Right common carotid artery plus branches (tissue), 1 donor: ENCODE results near the genes GLTP and PPTC7.

GRCh38 chr12:109578356-109578925 lies 4.8 kb downstream of the MVK start:
- PRO-cap, result no peak

DNA sequence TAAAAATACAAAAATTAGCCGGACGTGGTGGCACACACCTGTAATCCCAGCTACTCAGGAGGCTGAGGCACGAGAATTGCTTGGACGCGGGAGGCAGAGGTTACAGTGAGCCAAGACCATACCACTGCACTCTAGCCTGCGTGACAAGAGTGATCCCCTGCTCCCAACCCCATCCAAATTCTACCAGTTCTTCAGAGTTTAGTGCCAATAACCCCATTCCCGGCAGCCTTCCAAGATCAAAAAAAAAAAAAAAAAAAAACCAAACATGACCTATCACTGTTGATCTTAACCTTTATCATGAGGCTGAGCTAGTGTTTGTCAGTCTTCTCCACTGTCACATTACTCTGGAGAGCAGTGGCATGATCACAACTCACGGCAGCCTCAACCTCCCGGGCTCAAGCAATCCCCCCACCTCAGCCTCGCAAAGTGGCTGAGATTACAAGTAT lies 31.7 kb upstream of the FAM222A start:
- PRO-cap, result no peak

DNA sequence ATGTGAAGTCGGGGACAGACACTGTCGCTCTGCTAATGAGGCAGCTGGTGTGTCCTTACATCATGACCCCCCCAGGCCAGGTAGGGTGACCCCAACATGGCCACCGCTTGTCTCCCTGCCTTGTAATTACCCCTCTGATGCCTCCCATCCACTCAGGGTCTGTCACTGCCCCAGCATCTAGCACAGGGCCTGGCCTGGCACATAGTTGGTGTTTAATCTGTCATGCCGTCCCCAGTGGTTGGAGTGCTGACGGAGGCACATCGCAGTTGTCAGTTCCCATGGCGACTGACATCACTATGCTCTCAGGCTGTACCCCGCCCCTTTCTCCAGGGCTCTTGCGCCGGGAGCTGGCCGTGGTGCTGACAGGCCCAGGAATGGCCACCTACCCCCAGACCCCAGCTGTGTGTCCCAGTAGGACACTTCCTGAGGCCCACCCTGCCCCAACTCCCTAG lies 22.9 kb downstream of the FAM222A start:
- PRO-cap, result no peak

DNA sequence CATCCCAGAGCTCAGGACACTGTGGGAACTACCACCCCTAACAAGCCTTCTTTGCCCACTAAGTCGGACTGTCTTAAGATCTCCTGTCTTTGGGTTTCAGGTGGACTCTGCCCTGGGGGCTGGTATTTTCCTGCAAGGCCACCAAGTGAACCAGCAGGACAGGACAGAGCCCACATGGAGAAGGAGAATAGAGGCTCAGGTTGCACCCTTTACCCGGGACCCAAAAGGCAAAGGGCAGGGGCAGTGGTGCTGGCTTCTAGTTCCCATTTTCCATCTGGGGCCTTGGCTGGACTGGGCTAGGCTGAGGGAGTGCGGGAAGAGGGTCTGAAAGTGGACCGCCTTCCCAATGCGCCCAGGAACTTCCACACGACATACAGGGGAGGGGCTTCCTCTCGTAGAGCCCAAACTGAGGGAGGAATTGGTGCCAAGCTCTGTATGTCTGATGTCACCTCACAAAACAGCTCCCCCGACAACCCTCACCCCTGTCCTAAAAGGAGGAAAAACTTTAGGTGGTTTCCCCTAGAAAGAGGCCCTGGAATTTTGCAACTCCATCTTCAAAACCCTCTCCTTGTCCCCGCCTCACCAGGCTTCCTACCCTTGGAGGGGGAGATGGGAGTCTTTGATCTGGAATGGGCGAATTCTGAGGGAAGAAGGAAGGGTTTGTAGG lies 1.1 kb downstream of the GLTP start:
- PRO-cap, result no peak

GRCh38 chr12:109879787-109880929 lies at the start of gene GLTP:
Gene GLTP, minus strand, starts transcription at chr12:109880541.
- PRO-cap, result bidirectional peak, plus-strand start at chr12:109880675, minus-strand start at chr12:109880541

GRCh38 chr12:109952137-109953426 lies 43.6 kb downstream of the GIT2 start:
- PRO-cap, result no peak

DNA sequence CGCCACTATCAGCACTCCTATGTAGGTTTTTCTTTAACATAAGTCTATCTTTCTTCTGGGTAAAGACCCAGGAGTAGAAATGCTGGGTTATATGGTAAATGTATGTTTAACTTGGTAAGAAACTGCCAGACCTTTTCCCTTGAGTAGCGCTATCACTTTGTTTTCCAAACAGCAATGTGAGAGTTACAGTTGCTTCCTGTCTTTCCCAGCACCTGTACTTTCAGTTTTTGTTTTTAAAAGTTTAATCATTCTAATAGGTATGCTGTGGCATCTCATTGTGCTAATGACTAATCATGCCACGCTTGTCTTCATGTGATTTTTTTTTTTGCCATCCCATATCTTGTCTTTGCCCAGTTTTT lies 28.2 kb downstream of the GIT2 start:
- PRO-cap, result no peak

GRCh38 chr12:110018249-110018557 lies 19.0 kb downstream of the ANKRD13A start:
- PRO-cap, result no peak

- PRO-cap, result no peak
Measured at GRCh38 chr12:110024368-110024822, 23.9 kb downstream of the C12orf76 start.

DNA sequence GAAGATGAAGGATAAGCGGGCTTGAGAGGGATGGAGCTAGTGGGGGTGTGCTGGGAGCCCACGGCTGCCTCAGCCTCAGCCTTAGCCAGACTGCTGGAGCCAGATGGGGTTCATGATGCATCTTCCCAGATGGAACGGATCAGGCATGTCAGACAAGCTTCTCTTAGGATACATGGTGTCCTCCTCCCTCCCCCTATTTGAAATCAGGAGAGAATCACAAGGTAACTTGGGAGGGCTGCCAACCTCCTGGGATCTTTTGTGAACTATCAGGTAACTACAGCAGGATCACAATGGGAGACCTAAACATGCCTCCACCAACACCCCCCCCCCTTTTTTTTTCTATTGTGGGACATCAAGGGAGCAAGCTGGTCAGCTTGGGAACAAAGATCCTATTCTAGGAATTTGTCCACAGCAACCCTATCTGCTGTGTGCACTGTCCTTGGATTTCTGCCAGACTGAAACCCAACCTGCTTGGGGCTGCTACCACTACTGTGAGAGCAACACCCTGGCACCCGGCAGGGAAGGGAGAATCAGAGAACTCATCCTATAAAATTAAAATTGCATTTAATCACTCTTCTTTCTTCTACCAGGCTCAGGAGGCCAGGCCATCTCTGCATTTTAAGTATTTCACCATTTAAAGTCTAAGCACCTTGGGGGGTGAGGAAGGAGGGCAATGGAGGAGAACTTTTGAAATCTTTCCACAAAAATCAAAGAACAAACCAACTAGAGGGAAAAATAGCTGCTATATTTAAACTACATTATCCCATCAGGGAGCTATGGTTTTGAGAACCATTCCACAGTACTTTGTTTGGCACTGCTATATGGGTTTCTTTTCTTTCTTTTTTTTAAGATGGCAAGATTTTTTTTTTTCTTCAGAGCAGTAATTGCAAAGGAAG lies 10.5 kb upstream of the ATP2A2 start:
- PRO-cap, result no peak

DNA sequence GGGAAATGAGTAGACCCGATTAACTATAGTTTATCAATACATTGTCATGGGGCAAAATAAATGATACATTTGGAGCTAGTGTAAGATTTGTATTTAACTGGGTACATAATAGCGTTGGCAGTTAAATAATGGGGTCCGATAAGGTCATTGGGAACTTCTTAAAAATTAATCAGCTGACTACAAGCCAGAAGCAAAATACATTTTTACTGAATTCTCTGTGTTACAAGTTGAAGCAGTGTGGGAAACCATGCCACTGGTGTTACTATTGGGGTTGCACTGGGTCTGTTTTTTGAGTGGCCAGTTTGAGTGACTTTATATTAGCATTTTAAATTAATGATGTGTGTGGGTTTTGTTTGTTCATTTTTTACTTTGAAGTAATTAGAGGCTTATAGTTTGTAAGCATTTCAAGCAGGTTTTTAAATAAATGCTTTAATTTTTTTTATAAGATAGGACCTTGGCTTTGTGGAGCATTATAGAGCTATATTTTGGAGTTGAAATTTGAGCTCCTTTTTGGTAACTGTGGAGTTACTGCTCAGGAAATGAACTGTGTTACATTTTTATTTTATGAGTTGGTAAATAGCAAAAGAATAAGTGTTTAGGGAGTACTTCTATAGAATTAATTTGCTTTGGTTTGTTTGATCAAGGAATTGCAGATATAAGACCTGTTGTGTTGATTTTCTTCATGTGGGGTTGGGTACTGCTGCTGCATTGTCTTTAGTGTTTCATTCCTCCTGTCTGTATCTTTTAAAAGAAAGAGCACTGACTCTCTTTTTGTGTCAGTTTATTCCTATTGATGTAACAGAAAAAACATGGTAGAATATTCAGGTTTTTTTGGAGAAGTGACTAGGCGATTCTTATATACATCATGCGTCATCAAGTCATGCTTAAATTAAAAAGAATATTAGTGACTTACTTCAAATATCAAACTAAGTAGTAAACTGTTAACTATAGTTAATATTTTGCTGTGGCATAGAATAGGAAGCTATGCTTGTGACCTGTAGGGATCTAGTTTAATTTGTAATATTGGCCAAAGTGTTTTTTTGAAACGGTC lies 3.5 kb downstream of the ATP2A2 start:
- PRO-cap, result no peak

- PRO-cap, result no peak
Measured at GRCh38 chr12:110297781-110298049, 16.7 kb downstream of the ATP2A2 start.

DNA sequence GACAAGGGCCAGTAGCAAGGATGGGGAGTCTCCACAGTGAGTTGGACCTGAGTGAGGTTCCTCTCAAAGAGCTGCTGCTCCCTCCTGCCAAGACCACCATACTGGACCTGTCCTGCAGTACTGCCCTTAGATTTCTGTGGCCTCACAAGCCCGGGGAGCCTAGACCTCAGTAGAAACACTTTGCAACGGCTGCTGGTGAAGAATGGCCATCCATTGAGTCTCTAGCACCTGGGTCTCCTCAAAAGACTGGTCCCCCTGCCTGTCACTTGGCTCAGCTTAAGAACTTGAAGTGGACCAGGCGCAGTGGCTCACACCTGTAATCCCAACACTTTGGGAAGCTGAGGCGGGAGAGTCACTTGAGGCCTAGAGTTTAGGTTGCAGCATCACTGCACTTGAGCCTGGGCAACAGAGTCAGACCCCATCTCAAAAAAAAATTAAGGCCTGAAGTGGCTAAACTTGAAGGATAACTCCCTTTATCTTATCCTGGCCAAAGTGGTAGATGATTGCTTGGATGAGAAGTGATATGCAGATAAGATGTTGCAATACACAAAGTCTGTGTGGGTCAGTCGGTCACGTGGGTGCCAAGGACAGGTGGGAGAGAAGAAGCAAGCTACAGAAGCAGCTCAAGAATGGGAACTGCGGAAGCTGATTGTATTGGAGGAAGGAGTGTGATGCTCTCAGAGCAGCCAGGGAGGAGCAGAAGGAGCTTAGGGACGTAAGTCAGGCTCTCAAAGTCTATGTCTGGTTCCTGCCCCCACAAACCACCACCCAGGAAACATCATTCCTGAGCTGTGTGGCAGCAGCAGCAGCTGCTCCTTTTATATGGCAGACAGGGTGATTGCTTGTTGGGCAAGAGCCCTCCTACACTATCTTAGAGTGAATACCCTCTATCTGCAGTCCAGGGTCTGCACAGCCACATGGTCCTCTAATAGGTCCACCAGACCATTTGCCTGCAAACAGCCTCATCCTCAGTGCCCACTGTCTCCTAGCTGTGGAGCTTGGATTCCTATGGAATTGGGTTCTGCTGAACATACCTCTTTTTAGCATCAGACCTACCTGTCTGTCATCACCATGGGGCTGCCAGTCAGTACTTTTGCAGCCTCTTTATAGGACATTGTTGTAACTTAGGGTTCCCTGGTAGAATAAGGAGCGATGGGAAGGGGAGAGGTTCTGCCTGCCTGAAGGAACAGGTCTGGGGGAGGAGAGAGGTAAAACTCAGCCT lies 54.5 kb downstream of the ATP2A2 start:
- PRO-cap, result no peak

DNA sequence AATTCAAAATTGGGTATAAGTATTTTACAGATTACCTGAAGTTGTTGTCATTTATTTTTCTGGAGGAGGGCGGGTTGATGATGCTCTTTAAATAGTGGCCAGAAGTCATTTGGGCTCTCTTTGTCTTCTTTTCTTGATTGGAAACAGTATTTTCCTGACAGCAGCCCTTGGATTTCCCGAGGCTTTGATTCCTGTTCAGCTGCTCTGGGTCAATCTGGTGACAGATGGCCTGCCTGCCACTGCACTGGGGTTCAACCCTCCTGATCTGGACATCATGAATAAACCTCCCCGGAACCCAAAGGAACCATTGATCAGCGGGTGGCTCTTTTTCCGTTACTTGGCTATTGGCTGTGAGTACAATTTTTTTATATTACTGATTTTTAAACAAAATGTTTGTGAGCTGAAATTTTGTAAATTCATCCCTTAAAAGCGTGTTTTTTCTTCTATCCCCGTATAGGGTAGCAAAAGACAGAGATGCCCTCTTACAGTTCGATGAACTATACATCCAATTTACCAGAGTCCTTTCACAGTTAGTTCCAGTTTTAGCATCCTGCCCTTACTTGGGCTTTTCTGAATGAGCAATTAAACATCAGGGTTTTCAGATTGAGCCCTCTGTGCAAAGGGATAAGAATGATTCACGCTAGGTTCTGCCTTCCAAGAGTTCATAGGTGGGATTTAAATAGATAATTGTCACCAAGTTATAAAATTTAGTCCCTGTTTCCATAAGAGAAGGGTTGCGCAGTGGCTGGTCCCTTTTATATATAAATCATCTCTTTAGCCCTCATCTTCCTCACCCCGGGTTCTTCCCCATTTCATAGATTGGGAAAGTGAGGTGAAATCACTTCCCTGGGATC lies 60.2 kb downstream of the ANAPC7 start:
- PRO-cap, result no peak

- PRO-cap, result no peak
Measured at GRCh38 chr12:110498635-110499724, 2.9 kb downstream of the VPS29 start.

DNA sequence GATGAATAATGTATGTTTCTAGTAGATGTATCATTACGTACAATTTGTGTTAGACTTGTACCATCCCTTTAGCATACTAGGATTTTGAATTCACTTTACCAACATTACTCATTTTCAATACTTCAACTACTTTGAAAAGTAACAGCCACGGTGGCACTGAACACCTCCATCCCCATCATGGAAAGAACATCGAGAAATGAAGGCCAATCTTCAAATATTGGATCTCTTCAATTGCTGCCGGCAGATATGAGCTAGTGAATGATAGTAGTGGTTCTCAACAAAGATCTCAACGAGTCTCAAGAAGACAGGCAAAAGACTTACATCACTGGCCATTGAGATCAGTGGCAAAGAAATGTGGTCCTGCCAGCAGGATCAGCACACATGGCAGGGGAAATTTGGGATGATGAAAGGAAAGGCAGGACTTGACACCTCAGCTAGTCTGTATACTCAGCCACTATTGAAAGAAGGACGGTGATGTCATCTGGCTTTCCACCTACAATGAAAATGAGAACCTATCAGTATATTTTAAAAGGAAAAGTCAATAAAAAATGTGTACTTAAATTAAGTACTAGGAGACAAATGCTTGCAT lies 34.6 kb downstream of the RAD9B start:
- PRO-cap, result no peak

DNA sequence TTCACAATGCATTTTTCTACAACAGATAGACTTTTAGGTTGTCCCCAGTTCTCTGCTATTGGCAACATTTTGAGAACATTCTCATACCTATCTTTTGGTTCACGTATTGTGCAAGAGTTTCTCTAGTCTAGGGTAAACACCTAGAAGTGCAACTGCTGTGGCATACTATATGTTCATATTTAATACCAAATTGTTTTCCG lies 32.1 kb downstream of the PPTC7 start:
- PRO-cap, result no peak

GRCh38 chr12:110583187-110583562 lies at the start of gene PPTC7:
Gene PPTC7, minus strand, starts transcription at chr12:110583318.
- PRO-cap, result bidirectional peak, plus-strand start at chr12:110583504, minus-strand start at chr12:110583315

DNA sequence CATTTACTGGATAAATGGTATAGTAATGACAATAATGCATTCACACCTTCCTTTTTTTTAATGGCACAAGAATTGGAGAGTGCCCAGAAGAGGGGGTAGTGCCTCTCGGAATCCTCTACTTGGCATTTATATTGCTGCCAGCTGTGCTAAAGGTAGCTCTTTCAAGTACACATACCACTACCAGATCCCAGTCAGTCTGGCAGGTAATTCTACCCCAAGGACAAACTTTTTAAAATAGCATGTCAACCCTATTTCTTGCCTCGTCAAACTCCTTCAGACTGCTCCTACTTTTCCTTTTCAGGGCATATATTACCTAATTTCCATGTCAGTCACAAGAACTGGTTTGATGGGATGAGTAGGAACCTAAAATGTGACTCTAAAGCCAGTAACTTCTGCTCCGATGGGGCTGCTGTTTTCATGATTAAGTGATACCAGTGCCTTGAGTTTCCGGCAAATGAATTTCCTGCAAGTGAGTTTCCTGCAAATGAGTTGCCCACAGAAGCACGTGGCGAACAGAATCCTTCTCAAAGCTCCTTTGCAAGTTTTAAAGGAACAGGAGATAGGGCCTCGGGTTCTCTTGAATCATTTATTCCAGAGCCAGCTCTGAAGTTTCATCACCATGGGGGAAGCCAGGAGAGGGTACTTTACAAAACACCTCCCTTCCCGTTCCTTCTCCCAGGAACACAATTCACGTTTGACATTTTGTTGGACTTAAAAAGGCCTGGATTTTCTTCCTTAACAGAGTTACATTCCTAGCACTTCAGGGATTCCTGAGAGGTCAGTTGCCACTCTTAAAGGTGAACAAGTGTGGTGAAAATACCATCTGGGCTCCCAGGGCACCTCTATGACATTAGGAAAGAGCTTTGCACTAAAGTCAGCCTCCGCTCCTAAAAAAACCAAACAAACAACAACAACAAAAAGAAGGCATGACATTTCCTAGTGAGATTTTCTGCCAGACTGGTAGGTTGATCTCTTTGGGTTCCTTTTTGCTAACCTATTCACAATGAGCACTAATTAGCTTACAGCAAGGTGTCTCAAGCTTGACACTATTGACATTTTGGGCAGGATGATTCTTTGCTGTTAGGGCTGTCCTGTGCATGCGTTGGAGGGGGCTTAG lies 2.2 kb upstream of the PPTC7 start:
- PRO-cap, result no peak

GRCh38 chr12:110648592-110649087 lies 34.7 kb downstream of the TCTN1 start:
- PRO-cap, result no peak